ENCODE measurements around a stretch of chr6.

DNA sequence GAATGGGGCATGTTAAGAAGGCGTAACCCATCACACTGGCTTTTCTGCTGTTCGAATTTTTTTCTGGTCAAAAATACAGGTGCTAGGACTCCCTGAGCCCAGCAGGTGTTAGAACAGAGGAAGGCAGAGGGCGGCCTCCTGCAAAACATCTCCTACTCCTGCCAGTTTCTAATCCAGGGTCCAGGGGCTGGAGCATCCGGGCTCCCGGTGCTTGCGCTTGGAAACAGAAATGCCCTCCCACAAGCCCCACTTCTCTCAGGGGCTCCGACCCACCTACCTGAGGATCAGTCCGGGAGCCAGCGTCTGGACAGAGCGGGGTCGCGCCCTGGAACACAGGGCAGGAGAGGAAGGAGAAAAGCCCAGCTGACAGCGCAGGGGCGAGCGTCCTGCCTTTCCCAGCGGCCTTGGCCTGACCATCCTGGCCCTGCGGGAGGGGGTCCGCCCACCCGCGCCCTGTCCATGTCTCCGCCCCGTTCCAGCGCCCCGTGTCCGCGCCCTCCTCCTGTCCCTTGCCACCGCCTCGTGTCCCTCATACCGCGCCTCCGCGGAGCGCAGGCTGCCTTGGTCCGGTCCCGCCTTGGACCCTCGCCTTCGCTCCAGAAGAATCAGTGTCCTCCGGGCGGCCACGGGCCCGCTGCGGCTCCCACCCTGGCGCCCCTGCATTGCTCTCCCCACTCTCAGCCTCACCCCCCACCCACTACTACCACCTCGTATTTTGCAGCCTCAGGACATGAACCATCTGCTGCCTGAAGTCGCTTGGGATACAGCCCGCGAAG is 14.9 kb upstream of the LPA start:
- PRO-cap, result no peak

DNA sequence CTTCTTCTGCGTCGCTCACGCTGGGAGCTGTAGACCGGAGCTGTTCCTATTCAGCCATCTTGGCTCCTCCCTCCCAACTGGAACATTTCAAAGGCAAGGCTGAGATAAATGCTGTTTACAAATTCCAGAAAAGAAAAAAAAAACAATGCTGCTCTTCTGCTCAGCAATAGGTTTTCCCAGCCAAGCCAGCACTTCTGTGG is 16.5 kb upstream of the PLG start:
- PRO-cap, result no peak

DNA sequence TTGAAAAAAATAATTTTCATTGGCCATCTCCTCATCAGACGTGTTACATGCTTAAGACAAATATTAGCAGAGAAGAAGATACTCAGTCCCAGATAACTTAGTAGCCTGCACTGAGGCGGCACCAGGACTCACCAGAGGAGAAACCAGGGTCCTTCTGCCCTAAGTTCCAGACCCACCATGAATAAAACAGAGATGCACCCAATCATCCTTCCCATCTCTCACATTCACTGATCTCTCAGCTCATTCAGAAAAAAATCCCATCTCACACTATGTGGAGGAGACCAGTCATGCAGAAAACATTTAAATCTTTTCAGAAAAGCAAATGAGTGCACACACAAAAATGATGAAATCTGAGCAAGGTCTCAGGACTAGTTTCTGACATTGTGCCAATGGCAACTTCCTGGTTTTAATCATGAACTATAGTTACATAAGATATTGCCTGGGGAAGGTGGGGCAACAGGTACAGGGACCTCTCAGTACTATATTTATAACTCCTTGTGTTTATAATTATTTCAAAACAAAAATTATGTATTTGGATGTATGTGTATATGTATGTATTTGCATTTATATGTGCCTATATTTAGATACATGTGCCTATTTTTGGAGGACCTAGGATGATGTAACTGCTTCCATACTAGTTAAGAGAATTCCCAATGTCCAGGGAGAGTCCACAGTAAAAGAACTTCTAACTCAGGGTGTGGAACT is 71.8 kb upstream of the MAP3K4 start:
- PRO-cap, result no peak

- PRO-cap, result no peak
These were observed 60.8 kb upstream of the MAP3K4 start for GRCh38 chr6:160930339-160931618.

DNA sequence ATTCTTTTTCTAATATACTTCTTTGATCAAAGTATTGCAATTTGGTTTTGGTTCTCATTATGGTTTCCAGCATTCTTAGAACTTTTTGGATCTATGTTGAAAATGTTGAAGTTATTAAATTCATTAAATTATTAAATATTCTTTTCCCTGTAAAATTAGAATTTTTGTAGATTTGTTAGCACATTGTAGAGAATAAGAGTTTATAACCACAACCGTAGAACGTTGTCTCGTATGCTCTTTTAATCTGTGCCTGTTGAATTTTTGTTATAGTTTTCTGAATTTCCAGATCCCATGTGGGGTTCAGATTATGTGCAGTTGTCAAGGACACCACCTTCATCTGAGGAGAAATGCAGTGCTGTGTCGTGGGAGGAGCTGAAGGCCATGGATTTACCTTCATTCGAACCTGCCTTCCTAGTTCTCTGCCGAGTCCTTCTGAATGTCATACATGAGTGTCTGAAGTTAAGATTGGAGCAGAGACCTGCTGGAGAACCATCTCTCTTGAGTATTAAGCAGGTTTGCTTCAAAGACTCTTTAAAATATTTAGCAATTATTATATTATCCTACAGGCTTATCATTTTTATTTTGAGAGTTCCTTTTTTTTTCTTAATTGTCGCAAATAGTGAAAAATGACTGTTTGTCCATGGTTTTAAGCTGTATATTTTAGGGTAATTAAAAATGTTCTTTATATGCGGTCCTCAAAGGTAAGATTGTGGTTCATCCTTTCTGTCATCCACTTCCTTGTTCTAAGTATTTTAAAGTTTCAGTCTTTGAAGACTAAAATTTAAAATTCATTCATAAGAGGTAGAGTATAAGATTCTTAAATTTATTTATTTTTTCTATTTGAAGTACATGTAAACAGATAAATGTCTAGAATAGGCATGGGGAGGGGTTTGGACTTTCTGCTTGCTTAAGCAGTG is 79.0 kb downstream of the MAP3K4 start:
- PRO-cap, result no peak

- PRO-cap, result unidirectional peak, minus-strand start at chr6:163309856
These were observed 104.8 kb upstream of the QKI start for GRCh38 chr6:163309727-163310010.

- PRO-cap, result bidirectional peak, plus-strand start at chr6:163356503, minus-strand start at chr6:163356354; unidirectional peak, minus-strand start at chr6:163356561
These were observed 58.2 kb upstream of the QKI start for GRCh38 chr6:163356052-163356979.

DNA sequence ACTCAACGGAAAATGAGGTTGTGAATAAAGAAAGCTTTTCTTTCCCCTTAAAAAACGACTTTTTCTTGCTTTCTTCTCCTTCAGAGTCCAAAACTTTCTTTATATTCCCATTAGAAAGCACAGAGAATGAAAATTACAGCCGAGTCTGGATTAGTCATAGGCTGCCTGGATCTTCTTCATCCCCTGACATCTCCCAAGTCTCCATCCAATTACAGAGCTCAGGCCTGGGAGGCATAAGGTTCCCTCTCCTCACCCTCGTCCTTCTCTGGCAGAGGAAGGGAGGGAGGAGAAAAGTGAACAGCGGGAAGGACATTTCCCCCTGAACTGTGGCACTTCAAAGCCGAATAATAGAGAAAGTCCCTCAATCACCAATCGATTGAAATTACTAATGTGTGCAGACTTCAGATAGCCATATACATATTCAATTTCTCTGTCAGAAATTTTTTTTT is 28.0 kb upstream of the QKI start:
- PRO-cap, result no peak

- PRO-cap, result no peak
These were observed 759 bp downstream of the QKI start for GRCh38 chr6:163415380-163415574.

GRCh38 chr6:163424081-163424769 is 9.7 kb downstream of the QKI start:
- PRO-cap, result no peak

DNA sequence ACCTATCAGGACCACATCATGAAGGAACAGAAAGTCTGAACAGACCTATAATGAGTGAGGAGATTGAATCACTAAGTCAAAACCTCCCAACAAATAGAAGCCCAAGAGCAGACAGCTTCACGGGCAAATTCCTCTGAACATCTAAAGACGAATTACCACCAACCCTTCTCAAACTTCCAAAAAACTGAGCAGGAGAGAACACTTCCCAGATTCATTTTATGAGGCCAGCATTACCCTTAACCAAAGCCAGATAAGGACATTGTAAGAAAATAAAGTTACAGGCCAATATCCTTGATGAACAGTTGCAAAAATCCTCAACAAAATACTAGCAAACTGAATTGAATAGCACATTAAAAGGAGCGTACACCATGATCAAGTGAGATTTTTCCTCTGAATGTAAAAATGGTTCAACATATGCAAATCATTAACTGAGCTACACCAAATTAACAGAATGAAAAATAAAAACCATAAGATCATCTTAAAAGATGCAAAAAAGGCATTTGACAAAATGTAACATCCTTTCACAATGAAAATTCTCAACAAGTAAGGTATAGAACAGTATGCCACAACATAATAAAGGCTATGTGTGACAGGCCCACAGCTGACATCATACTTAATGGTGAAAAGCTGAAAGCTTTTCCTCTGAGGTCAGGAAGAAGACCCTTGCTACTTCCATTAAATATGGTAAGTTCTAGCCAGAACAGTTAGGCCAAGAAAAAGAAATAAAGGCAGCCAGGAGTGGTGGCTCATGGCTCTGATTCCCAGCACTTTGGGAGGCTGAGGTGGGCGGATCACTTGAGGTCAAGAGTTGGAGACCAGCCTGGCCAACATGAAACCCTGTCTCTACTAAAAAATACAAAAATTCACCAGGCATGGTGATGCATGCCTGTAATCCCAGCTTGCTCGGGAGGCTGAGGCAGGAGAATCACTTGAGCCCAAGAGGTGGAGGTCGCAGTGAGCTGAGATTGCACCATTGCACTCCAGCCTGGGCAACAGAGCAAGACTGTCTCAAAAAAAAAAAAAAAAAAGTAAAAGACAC is 50.4 kb downstream of the QKI start:
- PRO-cap, result no peak

GRCh38 chr6:163466117-163467198 is 51.9 kb downstream of the QKI start:
- PRO-cap, result no peak

DNA sequence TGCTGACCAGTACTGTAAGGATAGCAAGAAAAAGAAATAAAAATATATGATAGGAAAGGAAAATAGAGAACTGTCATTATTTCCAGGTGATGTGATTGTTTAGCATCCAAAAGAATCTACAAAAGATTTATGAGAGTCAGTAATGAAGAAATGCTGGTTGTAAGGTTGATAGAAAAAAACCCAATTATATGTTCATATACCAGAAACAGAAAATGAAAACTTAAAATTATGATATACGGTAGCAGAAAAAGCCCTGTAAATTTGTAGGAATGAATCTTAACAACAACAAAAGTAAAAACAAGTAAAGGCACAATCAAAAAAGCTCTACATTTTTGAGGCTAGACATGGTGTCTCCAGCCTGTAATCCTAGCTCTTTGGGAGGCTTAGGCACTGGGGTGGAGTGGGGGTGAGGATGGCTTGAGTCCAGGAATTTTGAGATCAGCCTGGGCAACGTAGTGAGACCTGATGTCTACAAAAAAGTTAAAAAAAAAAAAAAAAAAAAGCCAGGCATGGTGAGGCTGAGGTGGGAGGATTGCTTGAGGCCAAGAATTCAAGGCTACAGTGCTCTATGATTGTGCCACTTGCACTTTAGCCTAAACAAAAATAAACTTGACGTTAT is 59.9 kb downstream of the QKI start:
- PRO-cap, result no peak

GRCh38 chr6:163533516-163533862 is 119.0 kb downstream of the QKI start:
- PRO-cap, result no peak

DNA sequence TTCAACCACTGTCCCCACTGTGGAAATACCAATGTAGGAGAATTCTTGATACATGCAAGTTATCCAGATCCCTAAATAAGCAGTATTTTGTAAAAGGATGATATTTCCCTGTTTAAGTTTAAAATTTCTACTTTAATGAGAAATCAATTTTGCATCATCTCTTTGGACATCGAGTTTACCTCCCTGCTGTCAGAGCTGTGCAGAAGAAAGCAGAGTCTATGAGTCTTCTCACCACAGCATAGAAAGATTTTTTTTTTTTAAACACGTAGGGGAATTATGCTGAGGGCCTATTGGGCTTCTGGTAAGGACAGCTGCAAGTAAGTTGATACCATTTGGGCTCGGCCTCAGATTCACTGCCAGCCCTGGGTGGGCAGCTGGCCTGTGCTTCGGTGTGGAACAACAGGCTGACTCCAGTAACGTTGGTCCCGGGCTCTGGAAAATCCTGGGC is 366.3 kb downstream of the QKI start:
- PRO-cap, result no peak

- PRO-cap, result no peak
These were observed 526.8 kb downstream of the QKI start for GRCh38 chr6:163941177-163941816.

GRCh38 chr6:163943542-163944097 is 529.1 kb downstream of the QKI start:
- PRO-cap, result no peak

- PRO-cap, result no peak
These were observed 548.1 kb downstream of the QKI start for GRCh38 chr6:163962537-163963180.

DNA sequence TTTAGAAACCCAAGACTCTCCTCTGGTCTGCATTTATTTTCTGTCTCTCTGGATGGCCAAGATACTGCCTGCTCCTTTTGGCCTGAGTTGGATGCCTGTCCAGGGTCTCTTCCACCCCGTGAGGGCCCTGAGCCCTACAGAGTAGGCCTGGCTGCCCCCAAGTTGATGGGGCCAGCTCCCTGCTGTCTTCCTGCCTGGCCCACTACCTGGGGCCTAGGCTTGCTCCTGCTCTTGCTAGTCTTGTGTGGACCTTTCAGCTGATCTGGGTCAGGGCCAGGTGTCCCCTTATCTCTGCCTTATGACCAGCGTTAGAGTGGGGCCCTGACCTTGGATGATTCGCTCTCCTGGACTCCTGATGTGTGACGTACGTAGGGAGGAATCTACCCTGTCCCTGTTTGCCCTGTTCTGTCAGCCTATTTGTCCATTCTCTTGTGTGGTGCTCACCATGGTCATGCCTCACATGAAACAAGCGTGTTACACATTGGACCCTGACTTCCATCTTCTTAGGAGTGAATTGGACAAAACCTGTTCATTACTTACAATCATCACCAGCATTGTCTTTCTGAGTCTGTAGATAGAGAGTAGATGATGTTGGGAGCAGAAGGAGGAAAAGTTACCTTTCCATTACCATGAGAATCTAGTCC is 571.8 kb downstream of the QKI start:
- PRO-cap, result no peak

DNA sequence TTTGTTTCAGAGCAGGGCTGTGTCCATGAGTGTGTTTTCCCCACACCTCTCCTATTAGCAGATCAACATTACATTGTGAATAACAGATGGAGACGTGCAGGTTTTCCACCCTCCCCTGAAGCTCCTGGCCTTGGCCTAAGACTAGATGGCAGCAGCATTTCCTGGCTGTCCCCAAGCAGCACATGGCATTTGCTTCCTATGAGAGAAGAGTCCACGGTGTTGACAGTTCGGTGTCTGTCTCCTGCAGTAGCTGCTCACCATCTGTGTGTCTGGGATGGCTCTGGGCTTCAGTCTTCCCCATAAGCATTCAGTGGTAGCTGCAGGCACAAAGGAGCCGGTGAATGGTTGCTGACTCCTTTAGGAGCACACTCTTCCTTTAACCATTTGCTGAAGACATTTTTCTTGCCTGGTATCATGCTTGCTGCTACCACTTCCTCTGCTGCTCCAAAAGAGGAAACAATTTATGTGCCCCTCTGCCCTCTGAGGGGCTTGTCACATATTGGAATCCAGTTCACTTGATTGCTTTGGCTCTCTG is 913.1 kb downstream of the C6orf118 start:
- PRO-cap, result no peak

Data from left lung (tissue), 1 donor.